Subcutaneous preadipocyte (primary cell): ENCODE measurements around the gene CPEB2.

- CAGE, long polyA plus RNA: no peak
Observed at GRCh38 chr4:13596003-13596685, 31.4 kb downstream of the BOD1L1 start.

DNA sequence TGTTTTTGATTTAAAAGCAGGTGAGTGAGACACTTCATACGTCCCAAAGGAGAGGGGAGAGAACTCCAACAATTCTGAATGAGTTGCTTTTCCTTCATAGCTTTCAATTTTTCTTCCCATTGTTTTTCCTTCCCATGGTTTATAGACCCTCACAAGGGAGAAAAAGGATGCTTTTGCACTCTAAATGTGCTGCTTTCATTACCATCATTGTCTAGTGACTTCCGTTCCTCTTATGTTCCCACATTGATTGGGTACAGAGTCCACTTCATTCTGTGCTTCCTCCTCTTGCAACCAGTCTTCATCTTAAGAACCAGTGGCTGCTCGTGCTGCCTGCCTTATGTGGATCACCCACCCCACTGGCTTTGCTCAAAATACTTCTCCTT lies 76.4 kb upstream of the BOD1L1 start:
- CAGE, long polyA plus RNA: no peak

DNA sequence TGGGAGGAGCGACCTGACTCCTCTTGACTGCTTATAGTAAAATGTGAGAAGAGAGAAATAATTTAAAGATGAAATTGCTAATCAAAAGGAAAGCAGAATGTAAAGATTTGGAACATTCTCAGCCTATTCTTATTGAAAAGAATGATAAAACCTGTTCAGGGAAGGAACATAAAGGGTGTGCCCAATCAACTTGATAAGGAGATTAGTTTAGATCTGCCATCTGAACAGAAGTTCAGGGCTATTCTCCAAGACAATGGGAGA lies 228.6 kb upstream of the BOD1L1 start:
- CAGE, long polyA plus RNA: no peak

GRCh38 chr4:13991134-13991631 lies 363.7 kb upstream of the BOD1L1 start:
- CAGE, long polyA plus RNA: no peak

GRCh38 chr4:14771093-14771586 lies 231.1 kb upstream of the CPEB2 start:
- CAGE, long polyA plus RNA: no peak

GRCh38 chr4:14877109-14877990 lies 124.9 kb upstream of the CPEB2 start:
- CAGE, long polyA plus RNA: no peak

DNA sequence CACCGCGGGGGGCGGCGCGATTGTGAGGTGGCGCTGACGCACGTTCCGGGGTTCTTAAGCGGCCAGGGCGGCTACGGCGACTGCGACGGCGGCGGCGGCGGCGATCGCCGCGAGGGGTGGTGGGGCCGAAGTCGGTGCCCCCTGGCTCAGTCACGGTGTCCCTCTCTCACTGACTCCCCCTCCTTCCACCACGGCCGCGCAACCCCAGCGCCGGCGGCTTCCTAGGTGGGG lies at the start of gene CPEB2:
Gene CPEB2, plus strand, starts transcription at position 83 of the 231 bp plus-strand sequence.
- CAGE, long polyA plus RNA: no peak

- CAGE, long polyA plus RNA: no peak
Observed at GRCh38 chr4:15007008-15007840, 4.9 kb downstream of the CPEB2 start.

DNA sequence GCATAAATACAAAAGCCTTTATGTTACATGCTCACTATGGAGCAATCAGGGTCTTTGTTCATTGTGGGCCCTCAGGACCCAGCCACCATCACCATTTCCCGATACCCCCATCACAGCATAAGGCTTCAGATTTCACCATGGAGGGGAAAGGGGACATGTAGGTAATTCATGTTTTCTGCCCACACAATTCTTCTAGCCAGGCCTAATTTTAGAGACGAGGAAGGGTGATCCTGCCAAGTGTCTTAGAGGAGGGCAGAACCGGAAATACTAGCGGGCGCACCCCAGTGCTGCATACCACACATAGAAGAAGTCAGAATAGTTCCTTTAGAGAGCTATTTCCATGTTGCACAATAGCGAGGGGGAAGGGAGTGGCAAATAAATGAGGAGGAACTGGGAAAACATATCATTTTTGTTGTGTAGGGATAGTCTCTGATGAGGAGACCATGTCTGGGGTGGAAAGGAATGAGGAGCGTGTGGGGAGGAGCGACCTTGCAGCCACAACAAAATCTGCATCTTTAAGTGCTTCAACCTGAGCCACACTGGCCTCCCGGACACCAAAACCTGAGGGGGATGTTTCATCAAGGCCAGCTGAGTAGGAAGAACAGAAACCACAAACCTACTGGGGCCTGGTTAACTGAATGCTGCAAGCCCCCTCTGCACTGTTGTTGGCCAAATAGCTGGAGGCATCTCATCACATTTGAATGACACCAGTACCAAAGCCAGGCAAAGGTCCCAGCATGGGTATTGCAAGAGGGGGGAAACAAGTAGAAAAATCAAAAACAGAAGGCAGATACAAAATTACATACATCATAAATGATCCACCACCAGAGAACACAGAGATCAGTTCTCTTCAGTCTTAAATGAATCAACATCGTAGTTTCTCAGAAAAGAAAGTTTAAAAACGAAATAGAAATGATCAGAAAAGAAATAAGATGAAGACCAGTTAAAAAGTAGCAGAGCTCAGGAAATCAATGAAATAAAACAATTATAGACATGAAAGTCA lies 26.7 kb upstream of the C1QTNF7 start:
- CAGE, long polyA plus RNA: no peak

DNA sequence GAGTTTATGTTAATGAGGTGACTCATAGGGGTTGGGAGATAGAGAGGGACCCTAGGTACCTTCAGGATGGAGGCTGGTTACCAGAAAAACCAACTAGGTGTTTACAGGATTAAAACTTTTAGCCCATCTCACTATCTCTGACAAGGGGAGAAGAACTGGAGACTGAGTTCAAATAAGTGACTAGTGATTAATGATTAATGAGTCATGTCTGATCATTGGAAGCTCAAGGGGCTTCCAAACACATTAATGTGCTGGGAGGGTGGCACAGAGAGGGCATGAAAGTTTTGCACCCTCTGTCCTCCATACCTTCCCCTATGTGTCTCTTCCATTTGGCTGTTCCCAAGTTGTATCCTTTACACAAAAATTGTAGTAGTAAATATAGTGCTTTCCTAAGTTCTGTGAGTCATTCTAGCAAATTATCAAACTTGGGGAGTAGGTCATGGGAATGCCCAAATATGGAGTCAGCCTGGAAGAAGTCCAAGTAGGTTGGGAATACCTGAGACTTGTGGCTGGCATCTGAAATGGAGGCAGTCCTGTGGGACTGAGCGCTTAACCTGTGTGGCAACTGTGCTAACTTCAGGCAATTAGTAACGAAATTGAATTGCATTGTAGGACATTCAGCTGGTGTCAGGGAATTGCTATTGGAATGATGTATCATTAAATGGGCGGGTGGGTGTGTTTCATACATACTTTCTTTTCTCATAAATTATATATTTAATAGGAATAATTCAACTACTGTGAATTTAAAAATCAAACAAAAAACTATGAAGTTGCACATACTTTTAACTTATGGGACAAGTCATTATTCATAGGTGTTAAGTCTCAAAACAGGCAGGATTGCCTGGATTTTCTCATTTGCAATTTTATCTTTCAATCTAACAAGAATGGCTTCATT lies 4.0 kb upstream of the FAM200B start:
- CAGE, long polyA plus RNA: no peak

GRCh38 chr4:15714768-15715097 lies 11.9 kb downstream of the BST1 start:
- CAGE, long polyA plus RNA: no peak

DNA sequence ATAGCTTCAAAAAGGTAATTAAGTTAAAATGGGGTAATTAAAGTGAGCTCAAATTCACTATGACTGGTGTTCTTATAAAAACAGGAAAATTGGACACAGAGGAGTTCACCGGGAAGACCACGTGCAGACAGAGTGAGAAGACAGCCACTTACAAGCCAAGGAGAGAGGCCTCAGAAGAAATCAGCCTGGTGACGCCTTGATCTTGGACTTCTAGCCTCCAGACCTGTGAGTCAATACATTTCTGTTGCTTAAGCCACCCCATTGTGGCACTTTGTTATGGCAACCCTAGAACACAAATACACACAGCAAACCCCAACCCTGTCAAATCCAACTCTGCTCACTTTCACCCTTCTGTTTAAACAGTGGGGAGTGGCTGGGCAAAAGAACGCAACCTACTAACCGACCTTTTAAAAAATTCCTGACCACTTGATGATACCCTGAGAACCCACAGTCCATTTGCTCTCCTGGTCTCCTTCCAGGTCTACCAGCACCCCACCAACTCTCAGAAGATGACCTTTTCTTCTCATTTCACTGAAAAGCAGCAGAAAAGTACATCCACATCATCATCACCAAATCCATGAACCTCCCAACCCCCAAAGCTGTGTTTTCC lies 4.0 kb upstream of the CD38 start:
- CAGE, long polyA plus RNA: no peak

DNA sequence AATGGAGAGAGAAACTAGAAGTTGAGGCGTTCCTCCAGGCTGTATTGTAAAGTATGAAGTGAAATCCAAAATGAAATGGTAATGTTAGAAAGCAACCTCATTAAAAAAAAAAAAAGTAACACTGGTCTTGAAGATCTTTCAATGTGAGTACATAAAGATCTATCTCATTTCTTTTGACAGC lies 1.5 kb downstream of the CD38 start:
- CAGE, long polyA plus RNA: no peak

DNA sequence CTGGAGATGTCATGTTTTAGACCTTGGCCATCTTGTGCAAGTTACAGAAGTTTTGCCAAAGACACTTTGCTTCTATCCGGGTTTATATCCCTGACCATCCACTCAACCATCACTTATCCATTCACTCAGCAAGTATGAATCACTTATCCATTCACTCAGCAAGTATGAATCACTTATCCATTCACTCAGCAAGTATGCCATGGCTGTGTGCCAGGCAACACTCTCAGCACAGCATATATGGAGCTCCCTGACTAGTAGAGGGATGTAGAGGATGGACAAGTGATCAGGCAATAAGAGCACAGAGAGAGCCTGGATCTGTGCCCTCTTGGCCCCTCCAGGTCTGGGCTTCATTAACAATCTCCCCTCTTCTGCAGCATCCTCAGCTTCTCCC lies 17.2 kb downstream of the FGFBP1 start:
- CAGE, long polyA plus RNA: no peak

GRCh38 chr4:16159223-16159917 lies 66.9 kb downstream of the TAPT1 start:
- CAGE, long polyA plus RNA: no peak

GRCh38 chr4:16744951-16745472 lies 153.4 kb downstream of the LDB2 start:
- CAGE, long polyA plus RNA: no peak

- CAGE, long polyA plus RNA: no peak
Observed at GRCh38 chr4:16890523-16891207, 7.8 kb downstream of the LDB2 start.

- CAGE, long polyA plus RNA: no peak
Observed at GRCh38 chr4:17490550-17491163, 21.2 kb downstream of the QDPR start.

- CAGE, long polyA plus RNA: no peak
Observed at GRCh38 chr4:17558978-17559334, 18.0 kb upstream of the LAP3 start.

DNA sequence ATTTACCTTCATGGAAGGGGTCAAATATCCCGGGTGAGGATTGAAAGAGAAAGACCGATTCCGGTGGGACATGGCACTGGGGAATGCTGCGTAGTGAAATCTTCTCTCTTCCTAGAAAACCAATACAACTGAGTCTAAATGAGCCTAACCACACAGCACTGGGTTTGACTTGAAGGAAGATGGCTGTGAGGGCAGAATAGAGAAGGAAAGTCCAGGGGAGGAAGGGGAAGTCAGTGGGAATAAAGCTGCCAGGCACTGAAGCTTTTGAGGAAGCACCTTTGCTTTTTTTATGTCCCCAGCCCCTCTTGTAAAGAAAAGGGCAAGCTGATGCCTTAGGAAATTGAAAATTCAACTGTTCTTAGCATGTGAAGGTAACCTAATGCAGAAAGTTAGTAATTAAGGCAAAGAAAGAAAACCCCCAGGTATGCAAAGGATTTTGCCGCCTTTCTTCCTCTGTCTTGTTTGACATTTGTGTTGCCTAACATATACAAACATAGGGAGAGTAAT lies 20.6 kb downstream of the MED28 start:
- CAGE, long polyA plus RNA: no peak